ENCODE results near the genes SLC35D2 and ZNF367.

GRCh38 chr9:95409856-95410421 lies 92.4 kb upstream of the FANCC start:
- RAMPAGE, long total RNA, result no peak
- RRBS, result no CpG with 5 or more reads among the region's 6 CpGs

- RAMPAGE, long total RNA, result no peak
- RRBS, result no CpG with 5 or more reads among the region's 5 CpGs
Observed at GRCh38 chr9:95476999-95477289, 32.1 kb downstream of the PTCH1 start.

DNA sequence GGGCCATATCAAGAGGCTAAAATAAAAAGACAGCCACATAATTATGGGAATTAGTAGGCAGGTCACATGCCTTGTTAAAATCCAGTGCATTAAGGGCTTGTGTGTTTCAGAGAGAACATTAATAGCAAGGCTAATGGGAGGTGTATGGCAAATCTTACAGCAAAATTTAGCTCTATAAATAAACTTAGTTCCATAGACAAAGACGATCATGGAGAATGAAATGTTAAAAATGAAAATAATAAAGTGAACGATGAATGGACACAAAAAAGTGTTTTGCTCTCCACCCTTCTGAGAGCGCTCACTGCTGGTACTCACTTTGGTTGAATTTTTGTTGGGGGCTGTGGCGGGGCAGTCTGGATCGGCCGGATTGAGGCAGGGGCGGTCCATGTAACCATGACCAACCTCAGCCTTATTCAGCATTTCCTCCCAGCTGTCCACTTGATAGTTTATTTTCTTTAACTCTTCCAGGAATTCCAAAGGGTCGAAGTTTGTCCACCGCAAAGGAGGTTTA lies 28.9 kb downstream of the PTCH1 start:
- RAMPAGE, long total RNA, result no peak
- RRBS, result no CpG with 5 or more reads among the region's 9 CpGs

DNA sequence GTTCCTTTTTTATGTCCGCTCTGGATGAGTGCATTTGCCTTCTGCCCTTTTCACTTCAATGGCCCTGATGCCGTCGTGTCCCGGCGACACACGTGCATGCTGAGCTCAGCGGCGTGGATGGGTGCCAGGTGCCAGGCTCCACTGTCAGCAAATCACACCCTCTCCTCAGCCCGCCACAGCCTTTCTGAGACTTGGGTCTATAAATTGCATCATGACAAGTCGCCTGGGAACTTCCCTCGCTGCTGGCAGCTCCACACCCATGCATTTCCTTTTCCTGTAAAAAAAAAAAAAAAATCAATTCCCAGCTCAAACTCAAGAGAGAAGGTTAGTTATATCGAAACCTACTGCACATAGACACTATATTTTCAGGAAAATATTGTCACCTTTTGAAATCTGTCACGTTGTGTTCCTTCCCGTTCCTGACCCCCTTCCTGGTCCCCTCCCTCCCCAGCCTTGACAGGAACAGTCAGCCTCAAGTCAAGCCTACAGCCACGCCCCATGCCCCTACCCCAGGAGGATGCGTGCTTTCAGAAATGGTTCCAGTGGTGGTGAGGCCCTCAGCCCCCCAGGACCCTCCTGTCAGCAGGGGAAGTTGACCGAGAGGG lies 117.9 kb upstream of the PTCH1 start:
- RAMPAGE, long total RNA, result no peak
- RRBS, result 75% methylated on average over 4 of the region's 17 CpGs

DNA sequence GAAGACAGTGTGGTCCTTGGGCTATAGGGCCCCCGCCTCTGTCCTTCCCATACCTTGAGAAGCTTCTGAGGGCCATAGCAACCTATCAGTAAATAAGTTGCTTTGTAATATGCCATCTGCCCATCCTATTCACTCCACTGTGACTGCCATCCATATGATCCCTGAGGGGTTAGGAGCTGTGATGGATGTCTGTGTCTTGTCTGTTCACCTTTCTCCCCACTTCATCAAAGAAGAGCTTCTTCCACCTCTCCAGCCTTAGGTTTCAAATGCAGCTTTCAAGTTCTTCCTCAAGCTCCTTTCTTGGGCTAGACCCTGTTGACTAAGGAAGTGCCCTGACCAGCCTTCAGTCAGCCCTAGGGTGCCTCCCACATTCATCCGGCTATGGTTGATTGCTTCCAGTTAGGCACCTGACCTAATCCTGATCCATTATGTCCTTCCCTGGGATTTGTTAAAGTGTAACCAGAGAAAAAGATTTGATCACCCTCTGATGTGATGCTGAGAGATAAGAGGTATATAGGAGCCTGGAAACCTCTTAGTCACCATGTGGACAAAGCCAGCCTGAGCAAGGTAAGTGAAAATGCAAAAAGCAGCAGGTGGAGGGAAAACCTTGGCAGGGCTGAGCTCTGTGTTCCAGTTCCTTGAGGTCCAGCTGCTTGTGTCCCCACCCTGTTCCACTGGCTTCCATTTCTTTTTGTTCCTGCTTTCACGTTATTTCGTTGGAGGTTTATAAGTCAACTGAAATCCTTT lies 178.9 kb upstream of the ERCC6L2 start:
- RAMPAGE, long total RNA, result no peak
- RRBS, result no CpG with 5 or more reads among the region's 4 CpGs

- RAMPAGE, long total RNA, result no peak
- RRBS, result 12% methylated on average over 2 of the region's 12 CpGs
Observed at GRCh38 chr9:95771649-95772090, 103.8 kb upstream of the ERCC6L2 start.

GRCh38 chr9:96007040-96008096 lies 131.9 kb downstream of the ERCC6L2 start:
- RAMPAGE, long total RNA, result no peak
- RRBS, result no CpG with 5 or more reads among the region's 7 CpGs

DNA sequence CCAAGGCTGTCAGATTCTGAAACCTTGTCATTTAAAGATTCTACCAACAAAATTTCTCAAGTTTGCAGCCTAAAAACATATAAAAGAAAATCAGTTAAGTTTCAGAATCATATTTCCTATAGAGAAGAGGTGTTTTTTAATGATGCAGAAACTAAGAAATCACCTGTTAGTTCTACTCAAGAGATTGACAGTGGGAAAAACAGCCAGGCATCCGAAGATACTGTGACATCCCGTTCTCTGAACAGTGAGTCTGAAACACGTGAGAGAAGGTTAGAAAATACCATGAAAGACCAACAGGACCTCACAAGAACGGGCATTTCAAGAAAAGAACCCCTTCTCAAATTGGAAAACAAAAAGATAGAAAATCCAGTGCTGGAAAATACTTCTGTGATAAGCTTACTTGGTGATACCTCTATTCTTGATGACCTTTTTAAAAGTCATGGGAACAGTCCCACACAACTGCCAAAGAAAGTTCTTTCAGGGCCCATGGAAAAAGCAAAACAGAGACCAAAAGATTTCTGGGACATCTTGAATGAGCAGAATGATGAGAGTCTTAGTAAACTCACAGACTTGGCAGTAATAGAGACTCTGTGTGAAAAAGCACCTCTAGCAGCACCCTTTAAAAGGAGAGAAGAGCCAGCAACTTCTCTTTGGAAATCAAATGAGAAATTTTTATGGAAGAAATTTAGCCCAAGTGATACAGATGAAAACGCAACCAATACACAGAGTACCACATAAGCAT lies 137.1 kb downstream of the ERCC6L2 start:
- RAMPAGE, long total RNA, result no peak
- RRBS, result no CpG with 5 or more reads among the region's 5 CpGs

DNA sequence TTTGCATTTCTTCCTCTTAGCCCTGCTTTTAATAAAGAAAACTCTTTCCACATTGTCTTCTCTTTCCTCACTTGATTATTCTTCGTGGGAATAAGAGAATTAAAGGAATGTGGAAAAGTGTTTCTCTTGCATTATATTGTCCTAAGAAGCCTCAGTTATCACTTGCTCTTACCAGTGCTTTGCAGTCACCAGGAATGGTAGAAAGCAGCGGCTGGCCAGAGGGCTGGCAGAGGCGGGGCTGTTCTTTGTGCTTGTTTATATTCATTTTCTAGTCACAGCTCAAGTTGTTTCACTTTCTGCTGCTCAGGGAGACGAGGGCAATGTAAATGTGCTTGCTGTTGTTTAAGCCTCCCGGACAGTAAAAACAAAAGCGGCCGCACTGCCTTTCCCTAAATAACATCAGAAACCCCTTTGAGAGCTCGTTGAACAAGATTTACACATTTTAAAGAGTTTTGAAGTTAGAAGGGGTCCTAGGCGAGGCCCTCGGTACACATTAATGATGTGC lies 164.7 kb downstream of the HSD17B3 start:
- RAMPAGE, long total RNA, result no peak
- RRBS, result no CpG with 5 or more reads among the region's 10 CpGs

DNA sequence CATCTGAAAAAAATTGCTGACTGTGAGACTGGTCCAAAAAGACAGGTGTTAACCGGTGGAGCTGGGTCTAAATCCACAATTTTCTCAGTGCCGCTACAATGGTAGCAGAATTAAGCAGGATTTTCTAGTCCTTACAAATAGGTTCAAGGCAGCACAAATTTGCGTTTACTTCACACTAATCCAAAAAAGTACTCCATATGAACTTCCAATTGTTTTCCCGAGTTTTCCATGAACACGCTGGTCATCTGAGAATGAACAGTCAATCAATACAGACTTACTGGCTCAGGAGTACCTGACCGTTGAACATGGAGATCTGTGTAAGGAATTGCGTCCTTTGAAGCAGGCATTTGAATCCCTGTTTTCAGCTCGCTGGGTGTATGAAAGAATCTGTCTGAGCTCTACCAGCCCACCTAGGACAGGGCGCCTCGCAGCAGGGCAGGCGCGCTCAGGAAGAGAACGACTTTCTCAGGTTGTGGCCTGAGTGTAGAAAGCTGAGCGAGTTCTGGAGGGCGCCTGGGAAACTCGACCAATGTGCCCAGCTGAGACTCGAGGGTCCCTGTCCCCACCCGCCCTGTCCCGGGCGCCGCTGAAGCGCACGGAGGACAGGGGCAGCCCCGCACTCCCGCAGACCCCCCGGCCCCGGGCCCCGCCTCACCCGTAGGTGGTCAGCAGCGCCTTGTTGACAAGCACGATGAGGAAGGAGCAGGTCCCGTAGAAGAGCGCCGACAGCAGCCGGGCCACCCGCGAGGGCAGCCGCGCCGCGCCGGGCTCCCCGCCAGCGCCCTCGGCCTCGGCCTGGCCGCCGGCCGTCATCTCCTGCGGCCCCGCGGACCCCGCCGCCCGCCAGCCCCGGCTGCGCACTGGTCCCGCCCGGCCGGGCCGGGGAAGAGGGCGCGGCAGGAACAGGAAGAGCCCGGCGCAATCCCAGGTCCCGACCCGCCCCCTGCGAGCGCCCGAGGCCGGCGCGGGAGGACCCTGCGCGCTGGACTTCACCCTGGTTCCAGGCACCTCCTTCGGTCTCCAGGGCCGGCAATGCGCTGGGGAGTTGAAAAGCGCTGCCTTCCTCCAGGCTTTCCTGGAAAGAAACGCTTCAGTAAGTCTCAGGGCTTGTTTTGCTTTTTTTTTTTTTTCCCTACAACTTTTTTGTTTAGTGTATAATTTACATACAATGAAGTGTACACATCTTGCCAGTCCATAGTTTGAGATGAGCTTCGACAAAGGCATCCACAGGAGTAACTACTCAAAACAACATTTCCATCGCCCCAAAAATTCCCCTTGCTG lies at the start of gene SLC35D2:
TSS of gene SLC35D2 (minus strand) at position 890 of the 1,281 bp plus-strand sequence.
- RAMPAGE, long total RNA, result no peak
- RRBS, result 2% methylated on average over 45 of the region's 82 CpGs

- RAMPAGE, long total RNA, result no peak
- RRBS, result 1% methylated on average over 46 of the region's 89 CpGs
Observed at GRCh38 chr9:96418029-96418796, at the start of gene ZNF367. ZNF367 (minus strand) TSS chr9:96418370.

GRCh38 chr9:96566485-96567665 lies 52.8 kb downstream of the CDC14B start:
- RAMPAGE, long total RNA, result no peak
- RRBS, result 2% methylated on average over 21 of the region's 78 CpGs

GRCh38 chr9:96649413-96649857 lies 5.7 kb downstream of the PRXL2C start:
- RAMPAGE, long total RNA, result no peak
- RRBS, result no CpG with 5 or more reads among the region's 2 CpGs

- RAMPAGE, long total RNA, result no peak
- RRBS, result no CpG with 5 or more reads among the region's 4 CpGs
Observed at GRCh38 chr9:96892733-96893052, 36.0 kb upstream of the NUTM2G start.

GRCh38 chr9:96934090-96934594 lies 5.5 kb downstream of the NUTM2G start:
- RAMPAGE, long total RNA, result no peak
- RRBS, result no CpG with 5 or more reads among the region's 15 CpGs

GRCh38 chr9:96996715-96997198 lies 42.2 kb downstream of the CTSV start:
- RAMPAGE, long total RNA, result no peak
- RRBS, result no CpG with 5 or more reads among the region's 1 CpG

- RAMPAGE, long total RNA, result no peak
- RRBS, result no CpG with 5 or more reads among the region's 19 CpGs
Observed at GRCh38 chr9:97012482-97013003, 26.4 kb downstream of the CTSV start.

DNA sequence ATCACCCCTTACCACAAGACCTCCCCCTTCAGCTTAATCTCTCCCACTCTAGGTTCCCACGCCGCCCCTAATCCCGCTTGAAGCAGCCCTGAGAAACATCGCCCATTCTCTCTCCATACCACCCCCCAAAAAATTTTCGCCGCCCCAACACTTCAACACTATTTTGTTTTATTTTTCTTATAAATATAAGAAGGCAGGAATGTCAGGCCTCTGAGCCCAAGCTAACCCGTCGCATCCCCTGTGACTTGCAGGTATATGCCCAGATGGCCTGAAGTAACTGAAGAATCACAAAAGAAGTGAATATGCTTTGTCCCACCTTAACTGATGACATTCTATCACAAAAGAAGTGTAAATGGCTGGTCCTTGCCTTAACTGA lies 88.1 kb upstream of the CCDC180 start:
- RAMPAGE, long total RNA, result no peak
- RRBS, result no CpG with 5 or more reads among the region's 8 CpGs

- RAMPAGE, long total RNA, result no peak
- RRBS, result 1% methylated on average over 5 of the region's 96 CpGs
Observed at GRCh38 chr9:97221039-97222085, 86.1 kb upstream of the CCDC180 start.

GRCh38 chr9:97406673-97407151 lies 5.2 kb upstream of the TDRD7 start:
- RAMPAGE, long total RNA, result no peak
- RRBS, result no CpG with 5 or more reads among the region's 3 CpGs

Measured in hepatocyte (in vitro differentiated cells and primary cell).